Hair follicular keratinocyte (primary cell): ENCODE measurements around the gene SNAI1.

GRCh38 chr20:49853522-49854255, 41.1 kb downstream of the SLC9A8 start:
- RAMPAGE, long total RNA = no peak

DNA sequence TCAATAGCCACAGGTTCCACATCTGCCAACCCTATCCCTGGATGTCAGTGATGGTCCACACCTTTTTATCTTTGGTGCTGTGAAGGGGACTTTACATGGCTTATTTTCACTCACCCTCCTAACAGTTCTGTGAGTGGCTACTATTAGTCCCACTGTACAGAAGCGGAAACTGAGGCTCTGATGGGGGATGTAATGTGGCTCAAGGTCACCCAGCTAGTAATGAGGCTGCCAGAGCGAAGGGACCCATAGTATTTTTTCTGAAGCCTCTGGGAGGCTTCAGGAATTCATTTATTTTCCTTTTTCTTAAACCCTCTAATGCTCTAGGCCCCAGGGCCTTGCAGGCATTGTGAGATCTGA, 41.1 kb downstream of the SPATA2 start:
- RAMPAGE, long total RNA = no peak

DNA sequence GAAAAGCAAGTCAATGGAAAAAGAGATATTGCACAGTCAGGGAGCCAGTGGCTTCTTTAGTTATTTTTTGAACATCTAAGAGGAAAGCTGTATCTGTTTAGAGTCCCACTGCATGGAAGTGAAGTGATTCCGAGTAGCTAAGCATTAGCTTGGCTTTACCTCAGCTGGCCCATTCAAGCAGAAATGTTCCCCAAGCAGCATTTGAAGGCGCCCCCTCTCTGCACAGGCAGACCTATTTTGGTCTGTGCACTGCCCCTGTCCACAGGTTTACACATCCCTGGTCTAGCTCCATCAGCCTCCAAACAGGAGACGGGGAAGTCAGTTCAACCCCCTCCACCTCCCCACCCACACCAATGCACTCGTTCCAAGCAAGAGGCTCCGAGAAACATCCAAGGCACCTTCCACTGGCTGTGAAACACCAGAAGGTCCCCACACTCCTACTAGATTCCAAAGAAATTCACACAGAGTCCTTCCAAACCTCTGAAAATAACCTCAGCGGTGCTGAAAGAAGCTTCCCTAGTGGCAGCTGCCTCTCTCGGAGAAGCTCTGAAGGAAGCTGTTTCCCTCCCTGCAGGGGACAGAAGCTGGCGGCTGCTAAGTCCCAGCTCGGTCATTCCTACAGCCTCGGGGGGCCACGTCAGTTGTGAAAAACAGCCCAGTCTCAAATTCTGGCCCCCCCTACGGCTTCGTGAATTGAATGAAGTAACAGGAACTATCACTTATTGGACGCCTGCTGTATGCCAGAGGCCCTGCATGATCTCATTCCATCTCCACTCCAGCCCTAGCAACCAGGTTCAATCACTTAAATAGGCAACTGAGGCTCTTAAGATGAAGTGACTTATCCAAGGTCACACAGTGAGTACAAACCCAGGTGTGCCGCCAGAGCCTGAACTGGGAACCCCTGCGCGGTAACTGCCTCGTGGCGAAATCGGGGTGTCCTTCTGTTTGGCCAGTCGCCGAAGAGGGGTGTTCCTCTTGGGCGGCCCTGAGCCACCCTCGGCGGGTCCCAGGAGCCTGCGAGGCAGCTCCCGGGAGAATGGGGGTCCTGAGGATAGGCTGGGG, 835 bp downstream of the SPATA2 start:
- RAMPAGE, long total RNA = no peak

DNA sequence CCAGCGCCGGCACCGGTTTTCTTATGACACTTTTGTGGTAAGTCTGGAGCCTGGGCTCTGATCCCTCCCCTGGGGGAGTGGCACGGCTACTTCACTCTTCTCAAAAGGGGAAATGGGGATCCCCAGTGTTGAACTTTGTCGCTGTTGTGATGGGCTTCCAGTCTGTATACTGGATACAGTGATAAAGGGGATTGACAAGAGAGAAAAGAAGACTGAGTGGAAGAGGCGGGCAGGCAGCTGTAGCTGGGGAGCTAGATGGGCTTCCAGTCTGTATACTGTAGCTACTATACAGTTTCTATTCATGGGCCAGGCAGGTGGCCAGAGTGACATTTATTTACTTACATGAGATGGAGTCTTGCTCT, 13.1 kb downstream of the RNF114 start:
- RAMPAGE, long total RNA = no peak

DNA sequence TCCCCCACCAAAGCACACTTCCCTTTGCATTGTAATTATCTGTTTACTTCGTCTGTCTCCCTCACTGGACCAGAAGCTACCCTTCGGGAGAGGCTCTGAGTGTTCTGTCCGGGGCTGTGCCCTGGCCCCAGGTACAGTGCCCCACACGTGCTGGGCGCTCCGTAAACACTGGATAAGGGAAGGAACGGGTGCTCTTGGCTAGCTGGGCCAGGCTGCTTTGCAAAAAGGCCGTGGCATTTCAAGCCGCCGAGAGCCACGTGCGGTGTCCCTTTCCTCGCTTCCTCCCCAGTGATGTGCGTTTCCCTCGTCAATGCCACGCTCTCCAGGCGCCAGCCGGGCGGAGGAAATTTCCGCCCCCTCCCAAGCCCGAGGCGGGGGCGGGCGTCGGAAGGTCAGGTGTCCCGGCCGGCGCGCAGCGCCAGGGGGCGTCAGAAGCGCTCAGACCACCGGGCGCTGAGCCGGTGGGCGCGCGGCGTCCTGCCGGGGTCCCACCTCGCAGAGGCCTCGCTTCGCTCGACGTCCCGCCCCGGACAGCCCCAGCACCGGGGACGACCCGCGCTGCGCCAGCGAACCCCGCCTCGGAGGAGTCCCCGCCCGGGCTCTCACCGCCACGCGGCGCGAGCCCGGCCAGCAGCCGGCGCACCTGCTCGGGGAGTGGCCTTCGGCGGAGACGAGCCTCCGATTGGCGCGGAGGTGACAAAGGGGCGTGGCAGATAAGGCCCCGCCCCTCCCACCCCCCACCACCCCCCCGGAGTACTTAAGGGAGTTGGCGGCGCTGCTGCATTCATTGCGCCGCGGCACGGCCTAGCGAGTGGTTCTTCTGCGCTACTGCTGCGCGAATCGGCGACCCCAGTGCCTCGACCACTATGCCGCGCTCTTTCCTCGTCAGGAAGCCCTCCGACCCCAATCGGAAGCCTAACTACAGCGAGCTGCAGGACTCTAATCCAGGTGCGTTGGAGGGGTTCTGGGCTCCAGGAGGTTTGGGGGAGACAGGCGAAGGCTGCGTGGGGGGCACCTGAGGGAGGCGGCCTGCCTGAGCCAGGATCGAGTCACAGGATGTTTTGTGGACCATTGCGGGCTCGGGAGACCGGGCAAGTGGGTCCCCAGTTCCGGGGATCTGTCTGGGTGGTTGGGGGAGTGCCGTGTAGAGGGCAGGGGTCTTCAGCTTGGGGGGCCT, at the start of gene SNAI1:
SNAI1 (plus strand) TSS at position 787 of the 1,177 bp plus-strand sequence.
- RAMPAGE, long total RNA = no peak

DNA sequence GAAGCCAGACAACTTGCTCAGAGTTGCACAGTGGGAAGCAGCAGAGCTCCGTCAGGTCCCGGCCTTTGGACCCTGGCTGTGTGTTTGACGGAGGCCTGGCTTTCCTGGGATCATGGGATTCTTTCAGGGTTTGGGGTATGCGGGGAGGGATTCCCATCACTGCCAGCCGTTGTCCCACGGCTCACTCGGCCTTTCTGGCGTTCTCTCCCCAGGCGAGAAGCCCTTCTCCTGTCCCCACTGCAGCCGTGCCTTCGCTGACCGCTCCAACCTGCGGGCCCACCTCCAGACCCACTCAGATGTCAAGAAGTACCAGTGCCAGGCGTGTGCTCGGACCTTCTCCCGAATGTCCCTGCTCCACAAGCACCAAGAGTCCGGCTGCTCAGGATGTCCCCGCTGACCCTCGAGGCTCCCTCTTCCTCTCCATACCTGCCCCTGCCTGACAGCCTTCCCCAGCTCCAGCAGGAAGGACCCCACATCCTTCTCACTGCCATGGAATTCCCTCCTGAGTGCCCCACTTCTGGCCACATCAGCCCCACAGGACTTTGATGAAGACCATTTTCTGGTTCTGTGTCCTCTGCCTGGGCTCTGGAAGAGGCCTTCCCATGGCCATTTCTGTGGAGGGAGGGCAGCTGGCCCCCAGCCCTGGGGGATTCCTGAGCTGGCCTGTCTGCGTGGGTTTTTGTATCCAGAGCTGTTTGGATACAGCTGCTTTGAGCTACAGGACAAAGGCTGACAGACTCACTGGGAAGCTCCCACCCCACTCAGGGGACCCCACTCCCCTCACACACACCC, 5.1 kb downstream of the SNAI1 start:
- RAMPAGE, long total RNA = no peak

GRCh38 chr20:50033675-50034253, 51.0 kb downstream of the SNAI1 start:
- RAMPAGE, long total RNA = no peak

GRCh38 chr20:50071085-50071717, 41.7 kb downstream of the UBE2V1 start:
- RAMPAGE, long total RNA = no peak

- RAMPAGE, long total RNA = no peak
Observed at GRCh38 chr20:50266784-50267909, 76.5 kb downstream of the CEBPB start.

DNA sequence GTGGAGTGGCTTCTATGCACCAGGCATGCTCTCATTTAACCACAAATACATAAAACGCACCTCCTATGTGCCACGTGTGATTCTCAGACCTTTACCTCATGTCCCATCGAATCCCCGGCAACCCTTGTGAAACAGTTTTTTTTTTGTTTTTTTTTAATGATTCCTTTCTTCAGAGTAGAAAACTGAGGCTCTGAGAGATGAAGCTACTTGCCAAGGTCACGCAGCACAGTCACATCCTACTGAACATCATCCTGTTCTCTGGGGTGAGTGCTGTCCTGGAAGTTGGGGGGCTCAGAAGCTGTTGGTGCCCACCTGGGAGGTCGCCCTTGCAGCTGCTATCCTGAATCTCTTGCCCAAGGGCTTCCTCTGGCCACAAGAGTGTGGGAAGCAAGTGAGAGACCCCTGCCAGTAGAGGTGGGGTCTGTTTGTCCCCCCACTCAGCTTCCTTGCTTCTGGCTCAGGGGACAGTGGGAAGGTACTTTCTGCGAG, 84.9 kb downstream of the CEBPB start:
- RAMPAGE, long total RNA = no peak

DNA sequence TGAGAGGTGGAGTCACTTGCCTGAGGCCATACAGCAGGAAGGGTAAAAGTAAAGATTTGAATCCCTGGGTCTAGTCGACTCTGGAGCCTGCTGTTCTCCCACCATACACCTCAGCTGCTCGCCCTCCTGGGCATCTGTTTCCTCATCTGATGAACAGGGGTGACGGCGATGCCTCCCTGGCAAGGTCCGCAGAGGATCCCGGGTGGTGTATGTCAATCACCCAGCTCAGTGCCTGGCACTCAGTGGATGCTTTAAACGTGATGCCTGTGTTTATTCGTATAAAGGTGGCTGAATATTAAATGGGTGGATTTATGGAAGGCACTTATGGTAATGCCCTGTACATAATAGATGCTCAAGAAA, 101.2 kb downstream of the CEBPB start:
- RAMPAGE, long total RNA = no peak

GRCh38 chr20:50308256-50308550, 117.6 kb downstream of the CEBPB start:
- RAMPAGE, long total RNA = no peak

- RAMPAGE, long total RNA = no peak
Observed at GRCh38 chr20:50312528-50313703, 122.3 kb downstream of the CEBPB start.

DNA sequence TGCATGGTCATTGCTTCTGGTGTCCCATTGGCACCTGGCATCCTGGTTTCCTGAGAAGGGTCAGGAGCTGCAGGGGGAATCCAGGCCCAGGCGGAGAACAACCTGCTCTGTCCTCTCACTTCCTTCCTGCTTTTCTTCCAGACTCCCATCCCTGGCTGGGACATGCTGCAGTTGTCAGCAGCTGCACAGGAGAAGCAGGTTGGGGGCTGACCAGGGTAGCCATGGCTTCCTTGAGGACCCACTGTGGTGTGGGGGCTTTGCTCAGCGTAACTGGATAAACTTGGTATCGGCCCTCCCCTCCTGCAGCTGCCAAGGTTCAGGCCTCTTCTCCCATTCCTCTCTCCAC, 155.2 kb downstream of the CEBPB start:
- RAMPAGE, long total RNA = no peak

GRCh38 chr20:50361143-50361602, 149.0 kb upstream of the PTPN1 start:
- RAMPAGE, long total RNA = no peak

- RAMPAGE, long total RNA = no peak
Observed at GRCh38 chr20:50389852-50390453, 120.2 kb upstream of the PTPN1 start.

DNA sequence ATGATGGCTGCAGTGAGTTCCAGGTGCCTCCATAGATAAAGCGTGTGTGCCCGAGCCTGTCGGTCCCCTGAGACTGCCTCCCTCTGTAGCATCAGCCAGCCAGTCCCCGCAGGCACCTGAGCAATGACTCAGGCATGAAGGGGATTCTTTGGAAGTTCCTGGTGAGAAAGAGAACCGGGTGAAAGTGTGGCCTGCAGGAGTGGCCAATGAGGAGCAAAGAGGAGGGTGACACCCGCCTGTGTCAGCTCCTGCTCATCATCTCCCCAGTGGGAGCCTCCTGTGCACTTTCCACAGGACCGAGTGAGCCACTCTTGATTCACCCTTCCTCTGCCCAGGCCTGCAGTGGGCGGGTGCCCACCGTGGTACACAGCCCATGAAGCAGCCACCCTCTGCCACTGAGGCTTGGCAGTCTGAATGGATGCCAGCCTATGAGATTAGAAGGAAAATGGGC, 71.2 kb upstream of the PTPN1 start:
- RAMPAGE, long total RNA = no peak

GRCh38 chr20:50517423-50518005, 7.3 kb downstream of the PTPN1 start:
- RAMPAGE, long total RNA = no peak

GRCh38 chr20:50541541-50542116, 31.4 kb downstream of the PTPN1 start:
- RAMPAGE, long total RNA = no peak

DNA sequence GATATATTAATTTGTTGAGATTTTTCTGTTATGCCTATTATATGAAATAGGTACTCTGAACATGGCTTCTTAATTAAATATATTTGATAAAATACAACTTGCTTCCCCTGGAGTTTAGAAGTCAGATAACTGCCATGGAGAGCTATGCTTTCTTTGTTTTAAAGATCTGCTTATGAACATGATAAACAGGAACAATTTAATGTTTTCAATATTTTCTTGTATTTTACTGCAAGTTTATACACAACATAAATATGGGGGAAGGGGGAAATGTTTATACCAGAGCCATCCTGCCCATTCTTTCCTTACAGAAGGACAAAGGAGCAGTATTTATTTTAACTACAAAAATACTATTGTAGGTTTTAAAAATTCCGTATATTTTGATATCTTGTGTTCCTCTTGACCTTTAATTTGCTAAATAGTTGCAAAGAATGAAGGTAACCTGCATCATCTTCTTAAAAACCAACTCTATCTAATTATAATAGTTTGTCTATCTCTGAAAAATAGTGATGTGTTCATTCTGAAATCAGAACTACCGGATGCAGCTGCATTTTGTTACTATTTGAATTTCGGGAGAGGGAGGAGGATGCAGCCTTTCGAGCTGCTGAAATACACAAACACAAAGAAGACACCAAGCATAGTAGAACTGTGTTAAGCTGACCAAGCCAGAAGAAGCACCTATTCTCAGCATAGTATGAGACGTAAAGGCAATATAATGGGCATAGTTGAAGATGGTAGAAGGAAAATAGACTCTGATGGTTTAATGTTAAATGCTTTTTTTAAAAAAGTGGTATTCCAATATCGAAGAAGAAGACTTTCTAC, 33.0 kb downstream of the PTPN1 start:
- RAMPAGE, long total RNA = no peak